ENCODE measurements around the genes PSMB11 and HOMEZ.

DNA sequence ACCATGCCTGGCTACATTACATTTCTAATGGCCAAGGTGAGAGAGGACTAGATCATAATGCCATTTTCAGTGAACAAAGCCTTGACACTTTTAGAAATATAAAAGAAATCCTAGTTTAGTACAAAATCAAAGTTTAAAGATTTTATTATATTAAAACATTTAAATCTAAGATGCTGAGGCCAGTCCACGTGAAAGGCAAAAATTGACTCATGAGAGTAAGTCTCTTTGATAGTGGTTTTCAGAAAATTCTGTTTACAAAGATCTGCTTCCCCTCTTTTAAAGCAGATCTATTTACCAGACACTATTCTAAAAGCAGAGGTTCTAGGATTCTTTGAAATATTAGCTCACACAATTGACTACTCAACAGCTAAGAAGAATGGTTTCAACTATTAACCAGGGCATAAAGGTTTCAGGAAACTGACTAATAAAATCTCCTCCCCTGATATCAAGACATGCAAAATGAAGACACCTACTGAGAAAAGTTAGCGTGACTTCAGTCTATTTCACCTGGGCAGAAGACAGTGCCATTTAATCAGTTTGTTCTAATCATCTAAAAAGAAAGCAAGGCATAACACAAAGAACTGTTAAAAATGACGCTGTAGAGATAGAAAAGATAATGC lies 22.3 kb downstream of the DAD1 start:
- CAGE, long polyA plus RNA: no peak
- RRBS: no CpG with 5 or more reads among the region's 3 CpGs

DNA sequence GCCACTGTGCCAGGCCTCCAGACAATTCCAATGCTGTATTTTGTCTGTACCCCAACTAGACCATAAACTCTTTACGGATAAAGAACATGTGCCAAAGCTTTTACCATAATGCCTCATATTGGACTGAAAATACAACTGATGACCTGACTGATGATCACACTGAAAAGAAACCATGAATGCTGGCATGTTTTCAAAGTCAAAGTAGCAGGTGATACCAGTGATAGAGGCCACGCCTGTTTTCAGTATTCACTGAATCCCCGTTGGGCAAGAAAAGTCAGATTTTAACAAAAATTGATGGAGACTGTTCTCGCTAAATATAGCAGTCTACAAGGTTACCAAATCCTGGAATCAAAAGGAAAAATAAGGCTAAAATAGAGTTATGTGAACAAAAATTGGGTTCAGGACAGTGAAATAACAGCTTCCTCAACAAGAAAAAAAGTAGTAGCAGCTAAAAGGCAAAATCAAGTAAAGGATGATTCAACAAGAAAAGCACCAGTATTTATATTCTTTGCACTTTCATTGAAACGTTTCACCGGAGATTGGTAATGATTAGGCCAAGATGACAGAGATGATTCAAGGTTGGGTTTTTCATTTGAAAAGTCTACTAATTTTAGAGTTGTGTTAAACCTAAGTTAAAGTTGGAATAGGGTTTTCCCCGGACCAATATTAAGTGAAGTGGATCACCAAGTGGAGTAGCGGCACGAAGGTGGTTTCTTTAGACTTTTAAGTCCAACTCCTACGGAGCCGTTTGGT lies 828 bp downstream of the DAD1 start:
- CAGE, long polyA plus RNA: no peak
- RRBS: 5% methylated on average over 1 of the region's 11 CpGs

- CAGE, long polyA plus RNA: no peak
- RRBS: no CpG with 5 or more reads among the region's 7 CpGs
Measured at GRCh38 chr14:22597739-22598057, 402 bp upstream of the ABHD4 start.

DNA sequence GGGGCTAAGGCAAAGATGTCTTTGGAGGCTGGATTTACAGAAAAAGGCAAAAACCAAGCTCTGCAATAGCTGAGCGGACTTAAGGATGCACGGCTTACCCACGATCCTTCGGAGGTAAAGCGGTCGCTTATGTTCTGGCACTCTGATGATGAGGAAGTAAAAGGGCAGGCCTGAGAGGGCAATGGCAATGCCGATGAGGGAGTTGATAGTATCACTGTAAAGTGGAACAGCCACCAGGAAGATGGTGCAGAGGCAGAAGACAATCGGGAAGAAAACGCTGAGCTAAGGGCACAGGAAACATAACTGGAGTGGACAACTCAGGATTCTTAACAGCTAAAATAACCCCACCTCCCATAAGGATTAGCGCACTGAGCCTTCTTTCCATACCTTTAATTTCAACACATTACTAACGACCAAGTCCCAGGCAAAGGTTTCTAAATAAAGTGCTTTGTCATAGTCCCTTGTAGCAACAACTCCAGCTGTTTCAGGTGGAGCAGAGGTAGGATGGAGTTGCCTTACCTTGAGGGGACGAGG lies 7.4 kb downstream of the OXA1L start:
- CAGE, long polyA plus RNA: no peak
- RRBS: no CpG with 5 or more reads among the region's 12 CpGs

DNA sequence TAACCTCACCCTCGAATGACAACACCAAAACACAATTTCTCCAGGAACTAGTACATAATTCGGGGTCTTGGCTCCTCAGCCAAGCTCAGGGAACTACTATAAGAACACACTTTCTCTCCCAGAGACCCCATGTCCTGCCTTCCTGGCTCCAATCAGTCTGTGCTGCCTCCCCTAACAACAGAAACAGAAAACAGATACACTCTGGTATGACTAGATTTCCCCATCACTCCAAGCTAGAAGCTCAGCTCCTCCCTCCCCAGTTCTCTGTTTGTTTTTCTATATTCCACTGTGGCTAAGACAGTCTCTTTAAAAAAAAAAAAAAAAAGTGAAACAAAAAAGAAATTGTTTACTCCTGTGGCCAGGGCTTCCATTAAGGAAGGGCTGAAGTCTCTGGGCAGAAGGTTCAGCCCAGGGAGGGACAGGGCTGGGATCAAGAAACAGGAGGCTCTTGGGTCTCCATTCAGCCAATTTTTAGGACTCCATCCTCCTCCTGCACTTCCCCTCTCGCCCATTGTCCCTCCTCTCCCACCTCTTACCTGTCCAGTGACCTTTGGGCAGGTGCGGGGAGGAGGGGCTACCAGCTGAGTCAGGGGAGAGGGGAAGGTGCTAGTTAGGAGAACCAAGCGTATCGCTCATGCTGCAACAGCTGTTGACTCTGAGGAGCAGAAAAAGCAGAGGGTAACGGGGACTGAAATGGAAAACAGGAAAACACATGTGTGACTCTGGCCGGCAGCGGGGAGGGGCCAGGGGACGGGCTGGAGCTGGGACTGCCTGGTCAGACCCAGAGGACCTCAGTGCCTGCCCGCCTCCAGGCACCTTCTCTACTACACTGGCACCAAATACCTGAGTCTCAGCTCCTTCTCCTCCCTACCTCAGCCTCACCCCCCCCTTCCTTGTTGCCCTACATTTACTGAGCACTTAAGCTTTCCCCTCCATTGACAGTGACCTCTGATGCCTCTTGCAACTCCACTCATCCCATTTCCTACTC lies 4.2 kb upstream of the SLC7A7 start:
- CAGE, long polyA plus RNA: no peak
- RRBS: no CpG with 5 or more reads among the region's 11 CpGs

- CAGE, long polyA plus RNA: no peak
- RRBS: no CpG with 5 or more reads among the region's 2 CpGs
Measured at GRCh38 chr14:22840995-22841360, 4.6 kb downstream of the MMP14 start.

GRCh38 chr14:22919222-22920304 lies 614 bp upstream of the RBM23 start:
- CAGE, long polyA plus RNA: no peak
- RRBS: no CpG with 5 or more reads among the region's 35 CpGs

DNA sequence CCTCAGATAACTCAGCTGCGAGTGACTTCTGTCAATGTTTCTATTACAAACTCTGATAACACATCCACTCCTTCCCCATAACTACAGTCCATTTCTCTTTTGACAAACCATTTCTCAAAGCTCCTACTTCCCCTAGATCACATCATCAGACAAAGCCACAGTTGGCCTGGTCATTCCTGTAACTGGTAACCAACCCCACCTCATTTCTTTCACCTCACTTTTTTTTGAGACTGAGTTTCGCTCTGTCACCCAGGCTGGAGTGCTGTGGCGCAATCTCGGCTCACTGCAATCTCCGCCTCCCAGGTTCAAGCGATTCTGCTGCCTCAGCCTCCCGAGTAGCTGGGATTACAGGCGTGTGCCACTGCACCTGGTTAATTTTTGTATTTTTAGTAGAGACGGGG lies 5.1 kb downstream of the HAUS4 start:
- CAGE, long polyA plus RNA: no peak
- RRBS: no CpG with 5 or more reads among the region's 9 CpGs

DNA sequence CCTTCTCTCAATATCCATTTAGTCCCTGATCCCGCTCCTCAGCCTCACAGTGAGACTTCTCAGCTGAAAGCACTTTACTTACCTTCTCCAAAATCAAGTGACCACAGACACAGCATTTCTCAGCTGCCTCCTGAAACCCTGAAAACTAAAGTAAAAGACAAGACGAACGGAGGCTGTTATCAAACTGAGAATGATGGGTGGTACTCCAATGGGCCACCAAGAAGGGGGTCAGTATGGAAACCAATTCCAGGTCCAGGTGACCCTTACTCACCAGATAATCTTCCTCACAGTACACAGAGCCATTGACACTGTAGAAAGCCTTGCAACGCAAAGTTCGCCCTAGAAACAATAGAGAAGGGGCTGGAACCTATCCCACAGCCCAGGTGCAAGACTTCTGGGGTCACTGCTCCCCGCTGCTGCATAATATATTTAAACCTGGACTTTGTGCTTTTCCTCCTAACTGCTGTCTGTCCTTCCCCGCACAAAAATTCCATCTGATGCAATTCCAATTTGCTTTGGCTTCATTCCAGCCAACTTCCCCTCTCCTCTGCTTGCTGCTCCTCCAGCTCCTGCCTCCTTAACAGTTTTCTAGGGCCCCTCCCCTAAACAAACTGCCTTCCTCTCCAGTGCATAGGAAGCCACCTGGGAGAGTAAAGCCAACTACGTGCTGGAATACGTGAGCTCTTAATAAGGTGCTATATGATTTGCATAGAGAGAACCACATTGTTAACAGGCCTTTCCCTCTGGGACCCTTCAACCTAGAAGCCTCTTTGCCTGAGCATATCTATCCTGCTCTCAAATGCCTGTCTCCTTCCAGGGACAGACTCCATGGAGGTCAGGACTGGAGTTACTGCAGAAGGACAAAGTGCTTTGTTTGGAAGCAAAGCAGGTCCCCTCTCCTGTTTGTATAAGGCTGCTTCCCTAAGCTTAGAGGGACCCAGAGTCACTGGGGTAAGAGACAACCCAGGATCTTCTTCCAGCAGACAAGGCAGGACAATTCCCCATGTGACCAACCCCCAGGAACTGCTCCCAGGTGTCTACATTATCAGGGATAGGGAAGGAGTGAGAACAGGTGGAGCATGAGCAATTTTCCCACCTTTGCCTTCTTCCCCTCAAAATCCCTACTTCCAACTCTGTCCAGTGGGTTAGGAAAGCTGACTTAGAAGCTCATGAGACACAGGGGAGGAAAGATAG lies 5.6 kb downstream of the AJUBA start:
- CAGE, long polyA plus RNA: start-site peak on the minus strand centred at position 461 of the sequence, 27 bp wide, 103 and 48 reads in 2 replicates
- RRBS: no CpG with 5 or more reads among the region's 9 CpGs

- CAGE, long polyA plus RNA: no peak
- RRBS: 1% methylated on average over 43 of the region's 74 CpGs
Measured at GRCh38 chr14:22981423-22982158, 760 bp downstream of the AJUBA start.

GRCh38 chr14:23041787-23042314 lies at the start of gene PSMB11:
PSMB11 (plus strand) TSS chr14:23042212.
- CAGE, long polyA plus RNA: no peak
- RRBS: no CpG with 5 or more reads among the region's 10 CpGs

- CAGE, long polyA plus RNA: no peak
- RRBS: 92% methylated on average over 3 of the region's 7 CpGs
Measured at GRCh38 chr14:23062788-23063255, 5.5 kb upstream of the CDH24 start.

- CAGE, long polyA plus RNA: no peak
- RRBS: no CpG with 5 or more reads among the region's 16 CpGs
Measured at GRCh38 chr14:23097932-23098994, 3.0 kb downstream of the C14orf119 start.

GRCh38 chr14:23118815-23119119 lies 288 bp downstream of the CEBPE start:
- CAGE, long polyA plus RNA: no peak
- RRBS: 62% methylated on average over 10 of the region's 18 CpGs

GRCh38 chr14:23181223-23182146 lies 2.0 kb downstream of the SLC7A8 start:
- CAGE, long polyA plus RNA: no peak
- RRBS: no CpG with 5 or more reads among the region's 6 CpGs

- CAGE, long polyA plus RNA: no peak
- RRBS: 4% methylated on average over 11 of the region's 50 CpGs
Measured at GRCh38 chr14:23285091-23286219, at the start of gene HOMEZ. HOMEZ (minus strand) TSS chr14:23286132.

- CAGE, long polyA plus RNA: no peak
- RRBS: no CpG with 5 or more reads among the region's 10 CpGs
Measured at GRCh38 chr14:23364590-23364826, 464 bp downstream of the EFS start.

- CAGE, long polyA plus RNA: no peak
- RRBS: no CpG with 5 or more reads among the region's 25 CpGs
Measured at GRCh38 chr14:23384442-23385089, 7.7 kb downstream of the CMTM5 start.

DNA sequence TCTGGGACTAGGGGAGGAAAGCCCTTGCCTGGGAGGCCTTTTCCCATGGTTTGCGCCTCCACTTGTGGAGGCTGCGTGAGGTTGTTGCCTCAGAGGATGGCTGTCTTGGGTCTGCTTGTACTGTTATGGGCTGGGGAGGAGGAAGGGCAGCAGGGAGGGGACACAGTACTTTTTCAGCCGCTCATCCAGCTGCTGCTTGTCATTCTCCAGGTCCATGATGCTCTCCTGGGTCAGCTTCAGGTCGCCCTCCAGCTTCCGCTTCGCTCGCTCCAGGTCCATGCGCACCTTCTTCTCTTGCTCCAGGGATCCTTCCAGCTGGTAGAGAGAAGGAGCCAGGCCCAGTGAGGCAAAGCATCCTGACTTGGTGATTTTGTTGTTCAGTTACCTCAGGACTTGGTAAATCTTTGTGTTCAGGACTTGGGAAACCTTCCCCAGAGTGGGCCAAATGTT lies 13.4 kb downstream of the MYH7 start:
- CAGE, long polyA plus RNA: no peak
- RRBS: no CpG with 5 or more reads among the region's 8 CpGs

- CAGE, long polyA plus RNA: no peak
- RRBS: no CpG with 5 or more reads among the region's 2 CpGs
Measured at GRCh38 chr14:23454425-23455016, 15.0 kb upstream of the NGDN start.